Melanocyte of skin (primary cell): ENCODE data around the genes PTPRF and DMAP1.

DNA sequence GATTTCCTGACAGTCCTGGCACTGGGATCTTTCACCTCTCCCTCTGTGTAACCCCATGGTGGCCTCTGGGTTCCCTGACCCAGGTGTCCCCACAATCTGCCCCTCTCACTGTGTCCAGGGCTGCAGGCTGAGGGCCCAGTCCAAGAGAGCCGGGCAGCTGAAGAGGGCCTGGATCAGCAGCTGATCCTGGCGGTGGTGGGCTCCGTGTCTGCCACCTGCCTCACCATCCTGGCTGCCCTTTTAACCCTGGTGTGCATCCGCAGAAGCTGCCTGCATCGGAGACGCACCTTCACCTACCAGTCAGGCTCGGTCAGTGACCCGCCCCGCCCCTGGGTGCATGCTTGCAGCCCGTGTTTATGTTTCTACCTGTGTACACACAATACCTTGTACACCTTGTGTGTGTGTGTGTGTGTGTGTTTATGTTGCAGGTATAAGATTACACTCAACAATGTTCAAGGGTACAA, 12.9 kb downstream of the TIE1 start:
- CAGE, long polyA plus RNA, 2 experiments = no peak in any of the 2 experiments

- CAGE, long polyA plus RNA, 2 experiments = no peak in any of the 2 experiments
Measured at GRCh38 chr1:43408918-43409381, 19.3 kb downstream of the SZT2 start.

DNA sequence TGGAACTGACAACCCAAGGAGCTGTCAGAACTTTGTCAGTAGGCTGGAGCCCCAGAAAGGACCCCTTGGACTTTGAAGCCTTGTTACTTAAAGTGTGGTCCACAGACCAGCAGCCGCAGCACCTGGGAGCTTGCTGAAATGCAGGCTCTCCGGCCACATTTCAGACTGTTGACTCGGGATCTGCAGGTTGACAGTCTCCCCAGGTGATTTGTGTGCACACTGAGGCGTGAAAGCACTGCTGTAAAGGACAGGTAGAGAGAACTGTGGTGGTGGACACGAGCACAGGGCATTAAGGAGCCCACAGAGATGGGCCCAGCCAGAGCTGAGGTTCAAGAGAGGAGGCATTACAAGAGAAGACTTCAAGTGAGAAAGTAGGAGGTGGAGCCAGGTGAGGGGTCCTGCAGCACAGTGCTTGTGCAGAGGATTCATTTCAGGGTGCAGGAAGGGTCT, 4.7 kb downstream of the HYI start:
- CAGE, long polyA plus RNA, 2 experiments = no peak in any of the 2 experiments

DNA sequence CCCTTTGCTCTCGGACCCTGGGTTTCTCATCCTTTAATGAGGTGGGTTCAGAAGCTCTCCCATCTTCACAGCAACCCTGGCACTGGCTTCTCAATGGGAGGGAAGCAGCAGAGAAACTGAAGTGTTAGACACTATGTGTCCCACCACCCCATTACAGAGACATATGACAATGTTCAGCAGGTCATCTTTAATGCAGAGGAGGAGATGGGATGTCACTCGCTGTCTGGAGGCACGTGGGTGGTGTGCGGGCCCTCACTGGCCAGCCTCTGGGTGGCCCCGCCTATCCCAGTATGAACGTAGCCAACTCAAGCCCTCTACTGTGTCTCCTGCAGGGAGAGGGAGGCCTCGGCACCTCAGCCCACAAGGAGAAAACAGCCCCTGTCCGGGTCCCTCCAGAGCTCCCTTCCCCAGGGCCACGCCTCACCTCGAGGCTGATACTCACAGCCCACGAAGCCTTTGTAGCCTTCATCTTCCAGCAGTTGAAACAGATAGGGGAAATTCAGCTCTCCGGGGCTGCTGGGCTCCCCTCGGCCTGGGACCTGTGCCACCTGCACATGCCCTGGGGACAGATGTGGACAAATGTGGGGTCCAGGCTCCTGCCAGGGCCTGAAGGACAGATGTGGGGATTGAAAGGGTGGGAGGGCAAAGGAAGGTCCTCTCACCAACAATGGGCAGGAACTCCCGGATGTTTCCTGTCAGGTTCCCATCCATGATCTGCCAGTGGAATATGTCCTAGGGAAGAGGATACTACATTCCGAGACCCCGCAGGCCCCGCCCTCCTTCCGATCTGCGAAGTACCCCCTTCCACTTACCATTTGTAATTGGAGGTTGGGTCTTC, 2.5 kb downstream of the HYI start:
- CAGE, long polyA plus RNA, 2 experiments = no peak in any of the 2 experiments

DNA sequence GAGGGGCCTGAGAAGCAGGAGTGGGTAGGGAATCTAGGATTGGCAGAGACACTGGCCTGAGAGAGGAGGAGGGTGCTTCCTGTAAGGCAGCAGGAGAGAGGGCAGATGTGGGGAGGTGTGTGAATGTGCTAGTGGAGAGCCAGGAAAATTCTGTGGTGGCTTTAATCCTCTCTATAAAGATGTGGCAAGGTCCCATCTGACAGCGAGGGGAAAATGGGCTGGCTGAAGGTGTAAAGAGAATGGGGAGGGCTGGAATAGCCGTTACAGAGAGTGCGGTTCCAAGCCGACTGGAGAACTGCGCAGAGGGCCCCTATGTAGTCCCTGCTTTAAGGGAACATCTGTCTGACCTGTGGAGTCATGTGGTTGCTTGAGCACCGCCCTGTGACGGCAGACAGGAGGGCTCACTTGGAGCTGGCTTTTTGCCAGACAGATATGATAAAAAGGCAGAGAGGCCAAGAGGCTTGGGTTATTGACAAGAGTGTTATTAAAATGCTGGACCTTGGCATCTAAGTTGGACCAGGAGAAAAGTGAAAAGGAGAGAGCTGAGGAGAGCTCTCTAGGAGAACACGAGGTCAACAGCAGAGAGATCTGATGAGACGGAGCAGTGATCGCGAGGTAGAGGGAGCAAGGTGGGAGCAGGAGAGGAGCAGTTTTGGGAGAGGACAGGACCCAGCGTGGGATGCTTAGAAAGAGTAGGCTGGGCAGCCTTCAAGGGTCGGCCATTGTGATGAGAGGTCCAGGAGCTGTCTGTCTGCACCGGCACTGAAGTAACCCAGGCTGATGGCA, 5.9 kb upstream of the PTPRF start:
- CAGE, long polyA plus RNA, 2 experiments = no peak in any of the 2 experiments

GRCh38 chr1:43530600-43531205, at the start of gene PTPRF:
Gene PTPRF (plus strand): TSS chr1:43530883.
- CAGE, long polyA plus RNA, 2 experiments = no peak in any of the 2 experiments

DNA sequence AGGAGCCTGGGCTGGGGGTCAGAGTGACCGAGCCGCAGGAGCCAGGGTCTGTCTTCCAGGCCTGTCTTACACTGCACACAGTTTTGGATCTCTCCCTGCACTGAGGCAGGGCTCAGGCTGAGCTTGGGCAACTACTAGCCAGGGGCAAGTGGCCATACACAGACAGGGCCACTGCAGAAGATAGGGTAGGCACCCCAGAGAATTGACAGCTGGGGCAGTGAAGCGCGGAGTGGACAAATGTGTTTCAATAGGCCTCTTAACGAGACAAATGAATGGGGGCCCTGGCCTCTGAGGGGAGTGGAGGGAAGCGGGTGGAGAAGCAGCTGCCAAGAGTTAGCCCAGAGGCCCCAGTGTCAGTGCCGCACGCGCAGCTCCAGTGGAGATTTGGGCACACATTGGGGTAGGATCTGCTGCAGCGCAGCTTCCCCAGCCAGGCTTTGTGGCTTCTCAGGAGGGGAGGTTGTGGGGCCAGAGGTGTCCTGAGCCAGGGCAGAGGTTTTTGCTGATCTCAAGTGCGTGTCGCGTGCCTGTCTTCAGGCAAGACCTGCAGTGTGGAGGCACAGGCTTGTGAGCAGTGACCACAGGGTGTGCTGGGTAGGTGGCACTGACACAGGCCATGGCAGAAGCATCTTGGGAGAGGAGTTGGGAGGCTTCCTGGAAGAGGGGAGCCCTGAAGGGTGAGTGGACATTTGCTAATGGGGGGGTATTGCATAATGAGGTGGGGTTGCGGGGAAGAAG, 16.9 kb downstream of the PTPRF start:
- CAGE, long polyA plus RNA, 2 experiments = no peak in any of the 2 experiments

DNA sequence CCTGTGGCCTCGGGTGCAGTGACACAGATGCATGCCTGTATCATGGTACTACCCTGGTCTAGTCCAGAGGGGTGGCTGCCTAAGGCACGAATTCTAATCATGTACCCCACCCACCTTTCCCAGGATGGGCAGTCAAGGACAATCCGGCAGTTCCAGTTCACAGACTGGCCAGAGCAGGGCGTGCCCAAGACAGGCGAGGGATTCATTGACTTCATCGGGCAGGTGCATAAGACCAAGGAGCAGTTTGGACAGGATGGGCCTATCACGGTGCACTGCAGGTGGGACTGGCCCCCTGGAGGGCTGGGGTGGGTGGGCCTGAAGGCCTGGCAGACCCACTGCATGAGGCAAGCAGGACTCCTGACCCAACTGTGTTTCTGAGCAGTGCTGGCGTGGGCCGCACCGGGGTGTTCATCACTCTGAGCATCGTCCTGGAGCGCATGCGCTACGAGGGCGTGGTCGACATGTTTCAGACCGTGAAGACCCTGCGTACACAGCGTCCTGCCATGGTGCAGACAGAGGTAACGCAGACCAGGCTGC, 29.2 kb upstream of the KDM4A start:
- CAGE, long polyA plus RNA, 2 experiments = no peak in any of the 2 experiments

- CAGE, long polyA plus RNA, 2 experiments = no peak in any of the 2 experiments
Measured at GRCh38 chr1:43648095-43648876, 1.7 kb upstream of the KDM4A start.

DNA sequence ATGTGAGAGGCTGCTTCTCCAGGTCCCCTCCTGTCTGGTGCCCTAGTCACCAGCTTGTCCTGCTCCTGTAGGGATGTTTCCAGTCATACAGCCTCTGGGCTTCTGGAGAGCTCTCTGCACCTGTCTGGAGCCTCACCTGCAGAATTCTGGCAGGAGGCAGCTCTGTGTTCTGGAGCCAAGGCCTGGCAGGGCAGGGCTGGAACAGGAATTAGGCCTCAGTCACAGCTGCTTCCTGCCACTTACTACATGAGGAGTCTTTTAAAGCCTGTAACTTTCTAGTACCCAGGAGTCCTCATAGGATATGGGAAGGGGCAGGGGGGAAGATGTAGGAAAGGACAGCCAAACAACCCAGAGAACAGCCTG, 31.5 kb upstream of the ARTN start:
- CAGE, long polyA plus RNA, 2 experiments = no peak in any of the 2 experiments

DNA sequence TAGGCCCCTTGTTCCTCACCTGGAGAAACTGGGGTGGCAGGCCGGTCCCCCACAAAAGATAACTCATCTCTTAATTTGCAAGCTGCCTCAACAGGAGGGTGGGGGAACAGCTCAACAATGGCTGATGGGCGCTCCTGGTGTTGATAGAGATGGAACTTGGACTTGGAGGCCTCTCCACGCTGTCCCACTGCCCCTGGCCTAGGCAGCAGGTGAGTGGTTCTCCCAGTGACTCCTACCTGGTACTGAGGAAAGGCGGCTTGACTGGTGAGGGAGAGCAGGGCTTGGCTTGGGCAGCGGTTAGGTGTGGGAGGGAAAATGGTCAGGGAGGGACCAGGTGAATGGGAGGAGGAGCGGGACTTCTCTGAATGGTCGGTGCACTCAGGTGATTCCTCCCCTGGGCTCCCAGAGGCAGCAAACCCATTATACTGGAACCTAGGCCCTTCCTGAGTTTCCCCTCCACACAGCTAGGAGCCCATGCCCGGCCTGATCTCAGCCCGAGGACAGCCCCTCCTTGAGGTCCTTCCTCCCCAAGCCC, 2.0 kb downstream of the ARTN start:
- CAGE, long polyA plus RNA, 2 experiments = no peak in any of the 2 experiments

- CAGE, long polyA plus RNA, 2 experiments = no peak in any of the 2 experiments
Measured at GRCh38 chr1:43936043-43936864, 2.7 kb downstream of the ARTN start.

DNA sequence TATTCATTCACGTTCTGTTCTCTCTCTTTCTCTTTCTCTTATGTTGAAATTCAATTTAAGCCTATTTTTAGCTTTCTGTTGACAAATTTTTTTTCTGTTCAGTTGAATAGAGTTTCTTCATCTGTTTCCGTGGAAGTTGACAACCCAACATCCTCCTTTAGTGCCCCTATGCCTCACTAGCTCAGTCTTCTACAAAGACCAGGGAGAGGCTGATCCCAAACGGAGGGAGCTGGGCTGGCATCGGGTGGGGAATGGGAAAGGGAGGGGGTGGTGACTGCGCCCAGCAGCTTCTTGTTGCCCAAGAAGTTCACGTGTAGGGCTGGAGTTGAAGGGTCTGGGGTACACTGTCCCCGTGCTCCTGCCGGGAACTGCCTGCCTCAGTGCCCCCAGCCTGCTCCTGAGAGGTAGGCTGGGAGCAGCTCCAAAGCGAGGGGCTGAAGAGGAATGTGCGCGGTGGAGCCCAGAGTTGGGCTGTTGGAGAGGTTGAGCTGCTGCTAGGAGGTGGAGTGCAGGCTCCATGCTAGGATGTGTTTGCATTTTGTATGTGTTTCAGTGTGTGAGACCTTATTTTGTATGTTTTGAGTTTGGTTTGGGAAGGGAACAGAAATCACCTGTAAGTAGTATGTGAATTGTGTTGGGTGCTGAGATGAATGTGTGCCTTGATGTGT, 5.3 kb upstream of the DPH2 start:
- CAGE, long polyA plus RNA, 2 experiments = no peak in any of the 2 experiments

GRCh38 chr1:44213143-44214145, at the start of gene DMAP1:
Gene DMAP1 (plus strand): TSS chr1:44213471.
- CAGE, long polyA plus RNA, 2 experiments = no peak in any of the 2 experiments

DNA sequence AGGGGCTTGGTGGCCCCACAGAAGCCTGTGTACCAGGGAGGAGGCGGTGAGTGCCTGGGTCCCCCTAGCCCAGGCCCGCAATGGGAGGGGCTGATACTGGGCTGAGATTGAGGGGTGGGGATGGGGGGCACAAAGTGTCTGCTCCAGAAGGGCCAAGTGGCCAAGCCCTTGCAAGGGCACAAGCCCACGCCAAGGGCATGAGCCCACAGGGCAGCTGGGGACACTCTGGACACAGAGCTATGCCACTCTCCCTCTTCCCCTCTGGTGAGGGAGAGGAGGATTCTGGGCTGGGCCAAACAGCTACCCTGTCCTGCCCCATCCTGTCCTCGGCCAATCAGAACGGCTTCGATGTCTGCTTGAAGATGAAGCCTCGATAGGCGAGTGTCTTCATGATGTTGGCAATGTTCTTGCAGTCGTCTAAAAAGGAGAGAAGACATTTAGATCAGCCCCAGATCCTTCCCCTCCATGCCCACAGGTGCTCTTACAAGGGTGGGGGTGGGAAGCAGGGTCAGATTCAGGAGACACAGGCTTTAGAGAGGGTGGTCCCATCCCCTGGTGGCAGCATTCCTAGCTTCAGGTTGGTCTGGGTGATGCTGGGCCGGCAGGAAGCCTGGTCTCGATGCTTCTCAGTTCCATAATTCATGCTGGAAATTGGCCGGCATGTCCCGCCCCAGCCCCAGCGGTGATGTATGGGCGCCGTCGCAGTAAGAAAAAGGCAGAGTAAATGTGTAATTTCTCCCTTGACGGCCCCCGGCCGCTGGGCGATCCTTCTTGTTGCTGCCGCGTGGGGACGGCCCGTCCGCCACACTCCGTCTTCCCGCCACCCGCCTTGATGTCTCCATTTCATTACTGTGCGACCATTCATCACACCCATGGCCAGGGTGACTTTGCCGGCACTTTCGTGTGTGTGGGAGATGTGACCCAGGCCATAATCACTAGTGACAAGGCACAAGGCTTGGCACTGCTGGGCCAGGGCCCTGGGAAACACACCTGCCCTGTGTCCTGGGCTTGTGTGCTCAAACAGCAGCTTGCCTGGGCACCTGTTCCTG, 8.3 kb downstream of the DMAP1 start:
- CAGE, long polyA plus RNA, 2 experiments = no peak in any of the 2 experiments

GRCh38 chr1:44423443-44424524, 18.7 kb downstream of the RNF220 start:
- CAGE, long polyA plus RNA, 2 experiments = no peak in any of the 2 experiments

DNA sequence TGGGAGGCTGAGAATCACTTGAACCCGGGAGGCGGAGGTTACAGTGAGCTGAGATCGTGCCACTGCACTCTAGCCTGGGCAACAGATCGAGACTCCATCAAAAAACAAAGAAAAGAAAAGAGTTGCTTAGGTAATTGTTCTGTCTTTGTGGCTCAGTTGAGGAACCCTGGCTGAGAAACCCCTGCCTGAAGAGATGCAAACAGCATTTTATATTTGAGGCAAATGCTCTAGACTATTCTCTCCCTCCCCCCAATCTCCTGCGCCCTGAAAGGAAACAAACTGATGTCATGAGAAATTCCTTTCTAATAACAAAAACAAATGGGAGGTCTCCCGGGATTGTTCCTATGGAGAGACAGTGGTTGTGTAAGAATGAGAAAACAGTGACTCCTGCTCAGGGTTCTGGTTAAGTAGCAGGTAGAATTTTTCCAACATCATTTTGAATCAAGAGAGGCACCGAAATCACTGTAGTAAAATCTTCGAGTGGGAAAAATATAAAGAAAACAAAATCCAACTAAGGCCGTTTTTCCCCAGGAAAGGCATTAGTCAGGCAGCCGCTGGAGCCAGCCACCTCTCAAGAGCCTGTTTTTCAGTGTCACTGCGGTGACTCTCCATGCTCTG, 80.1 kb downstream of the RNF220 start:
- CAGE, long polyA plus RNA, 2 experiments = no peak in any of the 2 experiments

- CAGE, long polyA plus RNA, 2 experiments = no peak in any of the 2 experiments
Measured at GRCh38 chr1:44500953-44501886, 96.2 kb downstream of the RNF220 start.

GRCh38 chr1:44617325-44617910, 56.9 kb downstream of the TMEM53 start:
- CAGE, long polyA plus RNA, 2 experiments = no peak in any of the 2 experiments

- CAGE, long polyA plus RNA, 2 experiments = no peak in any of the 2 experiments
Measured at GRCh38 chr1:44635275-44635697, 39.0 kb downstream of the TMEM53 start.